ENCODE measurements around the gene GPR183.

- CAGE, long polyA plus RNA = no peak
- RRBS = no CpG with 5 or more reads among the region's 17 CpGs
These were observed 36.1 kb upstream of the RNF113B start for GRCh38 chr13:98212949-98213730.

GRCh38 chr13:98239563-98240520 is 62.8 kb upstream of the RNF113B start:
- CAGE, long polyA plus RNA = no peak
- RRBS = no CpG with 5 or more reads among the region's 21 CpGs

DNA sequence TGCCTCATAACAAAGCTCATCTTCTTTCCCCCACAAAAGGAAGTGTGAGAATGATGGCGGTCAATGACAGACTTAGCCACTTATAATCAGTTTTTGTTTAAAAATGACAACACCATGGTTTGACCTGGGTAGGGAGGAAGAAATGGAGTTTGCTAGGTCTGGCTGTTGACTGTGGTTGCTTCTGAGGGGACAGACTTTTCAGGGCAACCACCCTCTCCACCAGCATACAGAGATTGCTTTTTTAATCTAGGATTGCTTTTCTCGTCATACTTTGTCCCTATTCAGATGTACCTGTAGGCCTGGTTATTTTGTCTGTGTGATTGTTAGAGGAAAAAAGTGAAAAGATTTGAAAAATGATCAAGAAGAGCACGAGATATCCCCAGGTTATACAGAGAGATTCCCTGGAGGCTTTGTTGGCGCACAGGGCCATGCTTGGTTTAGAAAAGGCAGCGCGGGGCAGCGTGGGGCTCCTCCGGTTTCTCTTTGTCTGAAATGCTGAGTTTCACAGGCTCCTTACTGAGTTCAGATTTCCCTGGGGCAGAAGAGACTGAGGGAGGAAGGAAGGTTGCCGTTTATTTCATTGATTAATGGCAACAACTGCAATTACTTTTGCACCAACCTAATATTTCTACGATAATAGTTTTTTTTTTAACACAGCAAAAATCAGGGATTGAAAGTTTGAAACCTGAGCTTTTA is 96.9 kb upstream of the RNF113B start:
- CAGE, long polyA plus RNA = no peak
- RRBS = no CpG with 5 or more reads among the region's 10 CpGs

- CAGE, long polyA plus RNA = no peak
- RRBS = no CpG with 5 or more reads among the region's 18 CpGs
These were observed 131.5 kb downstream of the STK24 start for GRCh38 chr13:98445075-98446048.

GRCh38 chr13:98454013-98454860 is 122.7 kb downstream of the STK24 start:
- CAGE, long polyA plus RNA = no peak
- RRBS = no CpG with 5 or more reads among the region's 8 CpGs

DNA sequence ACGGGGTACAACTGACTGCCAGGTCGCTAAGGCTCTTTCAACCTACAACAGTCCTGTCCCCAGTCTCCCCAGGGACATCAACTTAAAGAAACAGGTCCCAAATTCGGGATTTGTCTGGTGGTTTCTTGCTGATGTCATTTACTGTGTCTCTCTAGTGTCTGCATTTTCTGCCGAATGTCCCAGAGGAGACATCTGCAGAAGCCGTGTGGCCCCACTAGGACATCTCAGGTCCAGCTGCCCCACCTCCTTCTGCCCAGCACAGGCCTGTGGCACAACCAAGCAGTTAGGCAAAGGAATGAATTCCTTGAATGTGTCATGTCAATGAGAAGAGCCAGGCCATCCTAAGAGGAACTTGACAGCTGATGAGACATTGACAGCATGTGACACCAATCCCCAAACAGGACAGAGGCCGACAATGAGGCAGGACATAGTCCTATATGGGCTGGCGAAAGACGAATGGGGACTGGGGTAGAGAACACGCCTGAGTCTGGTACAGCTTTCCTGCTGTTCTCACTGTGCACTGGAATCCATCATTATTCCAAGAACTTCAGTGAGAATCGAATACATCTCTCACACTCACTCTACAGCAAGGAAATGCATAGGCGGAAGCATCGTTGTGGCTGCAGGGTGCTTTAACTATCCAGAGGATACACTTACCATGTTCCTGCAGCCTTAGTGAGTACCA is 109.3 kb downstream of the STK24 start:
- CAGE, long polyA plus RNA = no peak
- RRBS = no CpG with 5 or more reads among the region's 12 CpGs

DNA sequence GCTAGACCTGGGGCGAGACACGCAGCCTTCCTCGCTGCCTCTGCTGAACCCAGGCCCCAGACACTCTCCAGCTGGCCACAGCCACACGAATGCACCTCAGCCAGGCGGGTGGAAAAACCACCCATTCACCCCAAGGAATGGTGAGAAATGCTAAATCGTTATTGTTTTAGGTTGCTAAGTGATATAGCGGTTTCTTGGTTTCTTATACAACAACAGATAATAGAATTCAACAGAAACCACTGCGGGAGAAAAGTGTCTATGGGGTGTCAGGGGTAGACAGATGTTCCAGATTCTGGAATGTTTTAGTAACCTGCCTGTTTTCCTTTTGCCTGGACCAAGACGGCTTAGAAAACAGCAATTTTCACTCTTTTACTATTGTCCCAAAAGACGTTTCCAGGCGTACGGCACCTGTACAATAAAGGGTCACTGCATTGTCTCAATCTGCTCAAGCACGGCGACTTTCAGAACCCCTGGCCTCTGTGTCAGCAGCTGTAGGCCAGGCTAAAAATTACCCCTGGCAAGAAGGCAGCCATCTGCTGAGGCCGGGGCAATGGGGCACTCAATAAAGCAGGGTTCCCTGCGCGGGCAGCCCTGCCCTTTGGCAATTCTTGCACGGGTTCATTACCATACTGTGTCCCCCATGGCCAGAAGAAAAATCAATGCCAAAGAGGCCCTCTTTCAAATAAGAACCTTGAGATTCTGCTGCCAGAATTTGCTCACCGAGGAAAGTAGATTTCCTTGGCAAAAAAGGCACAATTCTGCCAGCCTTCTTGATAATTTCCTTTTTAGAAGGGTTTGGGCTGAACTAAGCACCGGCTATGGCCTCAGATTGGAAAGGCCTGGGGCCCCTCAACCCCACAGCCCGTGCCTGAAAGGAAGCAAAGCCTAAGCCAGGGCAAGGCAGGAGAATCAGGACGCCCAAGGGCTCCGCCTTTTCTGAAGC is 52.2 kb downstream of the STK24 start:
- CAGE, long polyA plus RNA = no peak
- RRBS = no CpG with 5 or more reads among the region's 23 CpGs

DNA sequence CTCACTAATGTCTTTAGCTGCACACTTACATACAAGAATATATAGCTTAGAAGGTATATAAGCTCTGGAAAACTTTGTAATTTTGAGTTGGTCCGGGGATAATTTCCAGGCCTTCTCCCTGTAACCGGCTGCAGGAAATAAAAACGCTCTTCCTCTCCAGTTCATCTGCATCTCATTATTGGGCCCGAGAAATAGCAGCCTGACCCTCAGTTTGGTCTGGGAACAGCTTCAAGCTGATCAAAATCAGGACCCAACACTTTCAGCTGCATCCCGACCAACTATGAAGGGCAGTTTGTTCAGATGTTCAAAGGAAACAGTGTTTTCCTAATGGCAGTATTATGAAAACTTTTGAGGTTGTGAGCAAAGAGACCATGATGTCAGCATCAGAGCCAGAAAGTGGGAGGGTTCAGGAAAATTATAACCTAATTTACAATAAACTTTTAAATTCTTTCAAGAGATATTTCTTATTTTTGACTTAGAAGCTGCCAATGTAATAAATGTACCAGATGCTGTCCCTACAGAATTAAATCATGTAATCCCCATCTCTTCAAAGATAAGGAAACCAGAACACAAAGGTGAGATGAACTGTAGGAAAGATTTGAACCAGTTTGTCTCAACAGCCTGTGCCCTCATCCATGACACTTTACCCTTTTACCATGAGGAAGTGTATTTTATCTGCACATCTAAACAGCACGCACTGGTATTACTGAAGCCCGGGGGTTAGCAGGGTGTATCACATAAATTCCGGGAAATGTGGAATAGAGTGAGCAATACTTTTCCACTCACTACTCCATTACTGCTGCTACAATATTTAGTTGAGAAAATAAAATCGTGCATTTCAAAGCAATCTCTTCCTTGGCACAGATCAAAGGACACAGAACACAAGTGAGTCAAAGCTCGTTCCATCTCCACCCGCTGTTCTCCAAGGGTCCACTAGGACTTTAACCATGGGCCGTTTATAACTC is 35.5 kb downstream of the STK24 start:
- CAGE, long polyA plus RNA = no peak
- RRBS = no CpG with 5 or more reads among the region's 12 CpGs

GRCh38 chr13:98809202-98809515 is 56.7 kb upstream of the SLC15A1 start:
- CAGE, long polyA plus RNA = no peak
- RRBS = 92% methylated on average over 5 of the region's 7 CpGs

DNA sequence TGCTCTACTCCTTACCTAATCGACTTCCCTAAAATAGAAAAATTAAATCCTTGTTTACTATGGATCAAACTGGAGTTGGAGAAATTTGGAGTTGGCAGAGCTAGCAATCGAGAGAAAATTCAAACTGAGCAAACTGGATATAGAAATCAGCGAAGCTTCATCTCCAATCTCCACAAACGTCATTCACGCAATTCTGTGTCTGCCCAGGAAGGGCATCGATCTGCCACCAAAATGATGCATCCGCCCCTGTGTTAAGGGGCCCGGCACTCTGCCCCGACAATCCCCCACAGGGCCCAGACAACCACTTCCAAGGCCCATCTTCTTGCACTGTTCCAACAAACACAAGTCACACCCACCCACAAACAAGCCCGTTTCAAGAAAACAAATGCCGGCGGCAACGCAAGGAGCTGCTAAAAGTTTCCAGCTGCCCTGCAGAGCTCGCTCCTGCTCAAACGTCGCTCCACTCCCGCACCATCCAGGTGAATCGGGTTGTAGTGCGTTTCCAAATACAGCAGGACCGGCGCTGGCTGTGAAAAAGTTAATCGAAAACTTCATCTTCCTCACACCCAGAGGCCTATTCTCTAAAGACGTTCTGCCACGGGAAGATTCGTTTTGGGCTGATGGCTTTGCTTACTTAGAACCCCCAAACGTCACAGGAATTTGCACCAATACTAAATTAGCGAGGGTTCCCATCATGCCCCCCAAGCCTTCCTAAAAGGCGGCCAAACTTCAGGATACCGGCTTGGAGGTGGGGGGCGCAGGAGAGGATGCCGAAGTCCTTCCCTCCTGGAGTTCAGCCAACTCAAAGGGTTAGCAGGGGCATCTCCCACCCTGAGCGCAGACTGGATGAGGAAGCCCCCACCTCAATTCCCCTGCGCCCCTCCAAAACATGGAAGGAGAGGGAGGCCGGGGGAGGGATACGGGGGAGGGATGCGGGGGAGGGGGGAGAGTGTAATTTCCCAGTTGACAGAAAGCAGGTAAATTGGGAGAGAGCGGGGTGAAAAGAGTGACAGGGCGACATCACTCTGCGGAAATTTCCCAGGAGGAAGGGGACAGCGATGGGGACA is 107.4 kb upstream of the DOCK9 start:
- CAGE, long polyA plus RNA = no peak
- RRBS = no CpG with 5 or more reads among the region's 40 CpGs

- CAGE, long polyA plus RNA = no peak
- RRBS = no CpG with 5 or more reads among the region's 6 CpGs
These were observed 17.8 kb downstream of the UBAC2 start for GRCh38 chr13:99218463-99218911.

DNA sequence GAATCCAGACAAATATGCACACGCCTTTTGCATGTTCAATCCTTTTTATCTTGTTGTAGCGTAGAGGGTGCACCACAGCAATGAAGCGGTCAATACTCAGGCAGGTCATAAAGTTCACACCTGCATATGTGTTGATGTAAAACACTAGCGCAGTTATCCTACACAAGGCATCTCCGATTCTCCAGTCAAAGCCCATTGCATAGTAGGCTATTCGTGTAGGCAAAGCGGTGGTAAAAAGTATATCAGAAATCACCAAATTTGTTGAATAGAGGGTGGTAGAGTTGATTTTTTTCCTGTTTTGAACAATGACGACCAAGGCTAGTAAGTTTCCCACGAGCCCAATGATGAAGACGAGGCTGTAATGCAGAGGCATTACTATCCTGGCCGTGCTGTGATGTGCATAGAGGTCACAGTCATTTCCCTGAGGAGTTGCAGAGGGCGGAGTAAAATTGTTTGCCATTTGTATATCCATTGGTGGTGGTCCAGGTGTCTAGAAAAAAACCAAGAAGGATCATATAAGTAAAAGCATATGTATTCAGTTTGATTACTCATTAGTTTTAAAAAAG is 11.4 kb downstream of the GPR183 start:
- CAGE, long polyA plus RNA = no peak
- RRBS = no CpG with 5 or more reads among the region's 12 CpGs

- CAGE, long polyA plus RNA = no peak
- RRBS = no CpG with 5 or more reads among the region's 4 CpGs
These were observed at the start of gene GPR183 for GRCh38 chr13:99307270-99307567. TSS of gene GPR183 (minus strand) at chr13:99307399.

- CAGE, long polyA plus RNA = no peak
- RRBS = no CpG with 5 or more reads among the region's 6 CpGs
These were observed 37.5 kb upstream of the GPR183 start for GRCh38 chr13:99344655-99345223.

- CAGE, long polyA plus RNA = no peak
- RRBS = no CpG with 5 or more reads among the region's 12 CpGs
These were observed 45.6 kb upstream of the GPR183 start for GRCh38 chr13:99352700-99353360.

DNA sequence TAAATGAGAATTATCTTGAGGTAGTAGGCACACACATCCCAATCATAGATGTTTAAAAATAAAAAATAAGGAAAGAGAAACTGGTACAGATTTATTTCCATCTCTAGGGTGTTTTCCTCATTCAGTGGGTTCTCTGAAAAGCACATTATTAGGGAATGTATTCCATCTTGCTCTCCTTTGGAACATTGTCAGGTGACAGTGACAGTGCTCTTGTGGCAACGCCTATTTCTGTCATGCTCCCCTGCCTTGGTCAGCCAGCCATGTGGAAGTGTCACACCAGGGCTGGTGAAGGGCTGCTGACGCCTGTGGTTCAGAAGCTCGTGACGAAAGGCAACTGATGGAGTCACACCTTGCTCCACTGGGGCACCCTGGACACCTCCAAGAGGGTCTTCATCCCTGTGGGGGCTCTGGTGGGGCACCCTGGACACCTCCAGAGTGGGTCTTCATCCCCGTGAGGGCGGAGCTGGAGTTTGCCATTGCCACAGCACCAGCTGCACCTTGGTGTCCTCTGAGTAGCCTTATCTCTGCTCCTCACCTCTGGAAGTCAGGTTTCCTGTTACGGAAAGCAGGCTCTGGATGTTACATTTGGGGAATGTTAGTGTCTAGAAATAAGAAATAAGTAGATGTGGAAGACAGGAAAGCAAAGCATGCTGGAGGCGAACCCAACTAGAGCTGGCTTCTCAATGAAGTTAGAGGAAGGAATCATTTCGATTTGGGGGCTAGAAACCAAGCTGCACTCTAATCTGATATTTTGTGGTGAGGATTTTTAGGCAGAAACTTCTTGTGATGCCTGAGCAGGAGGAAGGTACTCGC is 69.0 kb upstream of the GPR183 start:
- CAGE, long polyA plus RNA = no peak
- RRBS = no CpG with 5 or more reads among the region's 10 CpGs

- CAGE, long polyA plus RNA = no peak
- RRBS = no CpG with 5 or more reads among the region's 29 CpGs
These were observed 64.3 kb upstream of the TM9SF2 start for GRCh38 chr13:99436778-99437637.

DNA sequence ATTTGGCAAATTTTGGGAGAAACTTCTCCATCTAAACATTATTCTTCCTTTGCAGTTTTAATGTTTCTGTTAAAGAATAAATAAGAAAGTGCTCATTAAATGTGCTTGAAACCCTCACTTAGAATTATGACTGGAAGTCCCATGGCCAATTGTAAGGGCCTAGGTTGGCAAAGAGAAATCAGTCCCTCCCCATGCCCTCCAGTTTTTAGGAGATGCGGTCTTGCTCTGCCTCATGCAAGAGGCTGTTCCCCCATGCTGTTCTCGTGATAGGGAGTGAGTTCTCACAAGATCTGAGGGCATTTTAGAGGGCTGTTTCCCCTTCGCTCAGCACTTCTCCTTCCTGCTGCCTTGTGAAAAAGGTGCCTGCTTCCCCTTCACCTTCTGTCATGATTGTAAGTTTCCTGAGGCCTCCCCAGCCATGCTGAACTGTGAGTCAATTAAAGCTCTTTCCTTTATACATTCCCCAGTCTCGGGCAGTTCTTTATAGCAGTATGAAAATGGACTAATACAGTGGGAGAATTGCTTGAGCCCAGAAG is 40.5 kb upstream of the TM9SF2 start:
- CAGE, long polyA plus RNA = no peak
- RRBS = no CpG with 5 or more reads among the region's 4 CpGs

GRCh38 chr13:99600333-99600607 is 6.2 kb upstream of the CLYBL start:
- CAGE, long polyA plus RNA = no peak
- RRBS = no CpG with 5 or more reads among the region's 6 CpGs

DNA sequence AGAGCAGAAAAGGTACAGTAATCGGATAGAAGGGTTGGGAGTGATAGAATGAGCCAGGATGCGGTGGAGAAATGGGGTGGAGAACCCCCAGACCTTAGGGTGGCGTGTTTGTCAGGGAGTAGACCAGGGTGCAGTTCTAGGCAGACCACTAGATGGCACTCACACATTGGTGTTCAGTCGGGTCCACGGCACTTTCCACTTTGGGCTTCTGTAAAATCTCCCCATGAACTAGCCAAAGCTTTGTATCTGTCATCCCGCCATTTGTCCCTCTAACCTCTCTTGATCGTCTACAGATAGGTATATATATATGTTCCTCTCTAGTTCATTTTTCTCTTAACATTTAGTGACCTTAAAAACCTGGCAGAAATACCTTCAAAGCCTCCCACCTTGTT is 49.7 kb downstream of the CLYBL start:
- CAGE, long polyA plus RNA = no peak
- RRBS = no CpG with 5 or more reads among the region's 7 CpGs

All from AG04450 (cell line).